ENCODE measurements around a stretch of chr11.

GRCh38 chr11:10692102-10693352 is 1.0 kb downstream of the IRAG1 start:
- PRO-cap: no peak
- RAMPAGE, long total RNA, 4 experiments: no peak in any of the 4 experiments

- PRO-cap: no peak
- RAMPAGE, long total RNA, 4 experiments: no peak in any of the 4 experiments
These were observed 12.4 kb downstream of the EIF4G2 start for GRCh38 chr11:10796060-10796947.

DNA sequence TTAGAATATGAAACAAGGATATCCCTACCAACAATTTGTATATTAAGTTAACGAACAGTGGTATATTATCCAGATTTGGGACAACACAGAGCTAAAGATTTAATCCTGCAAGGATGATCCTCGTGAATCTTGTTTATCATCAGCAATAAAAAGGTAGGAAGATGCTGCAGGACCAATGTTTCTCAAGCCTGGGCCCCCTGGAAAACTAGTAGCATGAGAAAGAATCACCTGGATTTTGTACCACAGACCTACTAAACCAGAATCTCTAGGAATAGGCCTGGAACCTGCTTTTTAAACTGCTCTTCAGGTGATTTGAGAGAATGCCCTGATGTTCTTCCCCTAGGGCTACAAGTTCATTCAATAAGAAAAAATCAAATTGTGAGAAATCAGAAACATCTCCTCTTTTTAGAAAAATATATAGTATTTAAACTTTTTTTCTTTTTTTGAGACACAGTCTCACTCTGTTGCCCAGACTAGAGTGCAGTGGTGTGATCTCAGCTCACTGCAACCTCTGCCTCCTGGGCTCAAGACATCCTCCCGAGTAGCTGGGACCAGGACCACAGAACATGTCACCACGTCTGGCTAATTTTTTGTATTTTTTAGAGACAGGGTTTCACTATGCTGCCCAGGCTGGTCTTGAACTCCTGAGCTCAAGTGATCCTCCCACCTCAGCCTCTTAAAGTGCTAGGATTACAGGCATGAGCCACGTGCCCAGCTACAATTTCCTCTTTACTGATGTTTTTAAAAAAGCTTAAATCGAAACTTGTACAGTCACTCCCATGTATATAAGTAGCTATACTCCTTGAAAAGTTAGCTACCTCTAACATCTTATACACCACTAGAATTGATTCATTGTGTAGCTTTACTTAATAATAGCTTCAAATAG is 10.5 kb downstream of the EIF4G2 start:
- PRO-cap: no peak
- RAMPAGE, long total RNA, 4 experiments: no peak in any of the 4 experiments

GRCh38 chr11:10809034-10810082 is 632 bp upstream of the EIF4G2 start:
- PRO-cap: bidirectional peak, plus-strand start at chr11:10809145, minus-strand start at chr11:10808923
- RAMPAGE, long total RNA, 4 experiments: no peak in any of the 4 experiments

DNA sequence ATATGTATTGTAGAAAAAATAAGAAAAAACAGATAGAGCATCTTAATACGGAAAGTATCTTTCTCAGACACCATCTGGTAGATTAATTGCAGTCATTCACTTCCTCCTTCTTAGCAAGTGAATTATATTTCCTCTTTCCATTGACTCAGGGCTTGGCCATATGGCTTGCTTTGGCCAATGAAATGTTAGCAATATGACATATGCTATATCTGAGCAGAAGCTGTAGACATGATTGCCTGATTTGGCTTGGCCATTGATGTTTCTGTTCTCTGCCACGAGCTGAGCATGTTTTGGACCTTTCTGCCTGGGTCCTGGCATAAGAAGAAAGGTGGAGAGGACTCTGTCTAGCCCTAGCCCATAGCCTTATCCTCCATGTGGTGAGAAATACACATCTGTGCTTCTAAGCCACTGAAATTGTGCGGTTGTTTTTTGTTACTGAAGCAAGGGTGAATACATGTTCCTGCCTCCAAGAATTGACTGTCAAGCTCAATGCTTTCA is 34.5 kb upstream of the ZBED5 start:
- PRO-cap: no peak
- RAMPAGE, long total RNA, 4 experiments: no peak in any of the 4 experiments

- PRO-cap: unidirectional peak, minus-strand start at chr11:11239914
- RAMPAGE, long total RNA, 4 experiments: no peak in any of the 4 experiments
These were observed 113.4 kb downstream of the CSNK2A3 start for GRCh38 chr11:11239624-11240147.

- PRO-cap: unidirectional peak, plus-strand start at chr11:11243512
- RAMPAGE, long total RNA, 4 experiments: no peak in any of the 4 experiments
These were observed 109.9 kb downstream of the CSNK2A3 start for GRCh38 chr11:11243012-11243637.

DNA sequence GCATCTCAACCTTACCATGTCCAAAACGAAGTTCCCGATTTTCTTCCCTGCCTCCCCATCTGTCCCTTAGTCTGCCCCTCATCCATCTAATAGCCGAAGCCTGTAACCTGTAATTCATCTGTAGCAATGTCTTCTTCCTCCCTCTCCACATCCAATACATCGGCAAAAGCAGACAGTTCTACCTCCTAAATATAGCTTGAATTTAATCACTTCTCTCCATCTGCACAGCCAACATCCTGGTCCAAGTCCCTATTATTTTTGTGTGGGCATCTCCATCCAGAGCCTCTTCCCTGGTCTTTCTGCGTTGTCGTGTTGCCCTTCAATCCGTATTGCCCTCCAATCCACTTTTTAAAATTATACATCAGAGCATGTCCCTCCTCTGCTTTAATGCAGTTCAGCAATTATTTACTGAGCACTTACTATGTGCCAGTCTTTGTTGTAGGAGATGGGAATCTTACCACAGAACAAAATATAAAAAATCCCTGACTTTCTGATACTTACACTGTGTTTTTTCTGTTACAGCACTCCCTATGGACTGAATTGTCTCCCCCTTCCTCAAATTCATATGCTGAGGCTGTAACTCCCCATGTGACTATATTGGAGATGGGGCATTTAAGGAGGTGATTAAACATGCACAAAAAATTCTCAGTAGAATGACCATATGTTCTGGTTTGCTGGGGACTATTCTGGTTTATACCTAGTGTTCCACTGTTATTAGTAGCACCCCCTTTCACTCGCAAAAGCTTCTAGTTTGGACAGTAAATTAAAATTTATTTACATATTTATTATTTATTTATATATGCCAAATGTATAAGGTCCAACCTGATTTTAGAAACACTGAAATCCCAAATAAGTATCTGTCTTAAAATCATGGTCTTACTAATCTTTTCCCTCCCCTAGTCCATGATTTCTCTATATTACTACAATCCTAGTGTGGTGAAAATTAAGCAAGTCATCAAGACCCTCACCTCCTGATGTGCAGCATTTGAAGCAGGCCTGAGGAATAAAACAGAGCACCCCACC is 2.0 kb upstream of the CSNK2A3 start:
- PRO-cap: no peak
- RAMPAGE, long total RNA, 4 experiments: no peak in any of the 4 experiments

GRCh38 chr11:11569923-11570309 is 51.9 kb downstream of the GALNT18 start:
- PRO-cap: no peak
- RAMPAGE, long total RNA, 4 experiments: no peak in any of the 4 experiments

GRCh38 chr11:11584131-11584756 is 37.6 kb downstream of the GALNT18 start:
- PRO-cap: bidirectional peak, plus-strand start at chr11:11584677, minus-strand start at chr11:11584557
- RAMPAGE, long total RNA, 4 experiments: no peak in any of the 4 experiments

DNA sequence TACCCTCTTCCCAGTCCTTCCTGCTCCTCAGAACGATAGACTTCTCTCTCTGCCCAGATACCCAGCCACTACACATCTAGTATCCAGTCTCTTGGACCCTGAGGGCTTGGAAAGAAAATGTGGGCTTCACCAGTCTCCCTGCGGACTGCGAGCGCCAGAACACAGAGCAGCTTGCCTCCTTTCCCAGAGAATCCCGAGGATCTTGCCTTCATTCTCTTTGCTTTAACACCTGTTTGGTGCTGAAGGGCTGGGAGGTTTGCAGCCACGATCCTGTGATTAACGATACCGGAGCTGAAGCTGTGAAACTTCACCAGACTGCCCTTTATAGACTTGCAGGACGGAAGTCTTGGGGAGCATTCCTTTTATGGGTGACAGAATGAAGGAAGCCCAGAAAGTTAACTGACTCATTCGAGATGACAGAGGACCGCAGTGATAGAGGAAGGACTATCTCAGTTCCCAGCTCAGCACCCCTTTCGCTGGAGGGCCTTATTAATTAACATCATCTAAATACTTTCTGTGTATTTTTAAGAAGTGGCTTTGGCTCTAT is 31.1 kb upstream of the USP47 start:
- PRO-cap: no peak
- RAMPAGE, long total RNA, 4 experiments: no peak in any of the 4 experiments

DNA sequence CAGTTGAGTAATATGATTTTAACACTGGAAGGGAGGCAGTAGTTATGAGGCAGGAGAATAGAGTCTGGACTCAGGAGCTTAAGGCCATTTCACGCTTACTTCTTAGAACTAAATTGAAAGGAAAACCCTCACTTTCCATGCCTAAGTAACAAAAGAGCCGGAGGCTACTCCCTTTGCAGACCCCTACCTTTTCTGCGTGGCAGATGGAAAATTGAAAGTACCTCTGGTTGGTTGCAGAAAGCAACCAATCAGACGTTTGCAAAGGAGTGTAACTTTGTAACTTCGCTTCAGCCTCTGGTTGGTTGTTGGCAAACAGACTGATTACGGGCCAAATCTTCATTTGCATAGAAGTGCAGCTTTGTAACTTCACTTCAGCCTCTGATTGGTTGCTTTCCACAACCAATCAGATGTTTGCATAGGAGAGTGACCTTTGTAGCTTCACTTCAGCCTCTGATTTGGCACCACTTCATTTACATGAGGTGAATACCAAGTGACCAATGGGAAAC is 15.8 kb downstream of the USP47 start:
- PRO-cap: no peak
- RAMPAGE, long total RNA, 4 experiments: no peak in any of the 4 experiments

- PRO-cap: no peak
- RAMPAGE, long total RNA, 4 experiments: no peak in any of the 4 experiments
These were observed 28.9 kb downstream of the MICAL2 start for GRCh38 chr11:12138899-12139982.

DNA sequence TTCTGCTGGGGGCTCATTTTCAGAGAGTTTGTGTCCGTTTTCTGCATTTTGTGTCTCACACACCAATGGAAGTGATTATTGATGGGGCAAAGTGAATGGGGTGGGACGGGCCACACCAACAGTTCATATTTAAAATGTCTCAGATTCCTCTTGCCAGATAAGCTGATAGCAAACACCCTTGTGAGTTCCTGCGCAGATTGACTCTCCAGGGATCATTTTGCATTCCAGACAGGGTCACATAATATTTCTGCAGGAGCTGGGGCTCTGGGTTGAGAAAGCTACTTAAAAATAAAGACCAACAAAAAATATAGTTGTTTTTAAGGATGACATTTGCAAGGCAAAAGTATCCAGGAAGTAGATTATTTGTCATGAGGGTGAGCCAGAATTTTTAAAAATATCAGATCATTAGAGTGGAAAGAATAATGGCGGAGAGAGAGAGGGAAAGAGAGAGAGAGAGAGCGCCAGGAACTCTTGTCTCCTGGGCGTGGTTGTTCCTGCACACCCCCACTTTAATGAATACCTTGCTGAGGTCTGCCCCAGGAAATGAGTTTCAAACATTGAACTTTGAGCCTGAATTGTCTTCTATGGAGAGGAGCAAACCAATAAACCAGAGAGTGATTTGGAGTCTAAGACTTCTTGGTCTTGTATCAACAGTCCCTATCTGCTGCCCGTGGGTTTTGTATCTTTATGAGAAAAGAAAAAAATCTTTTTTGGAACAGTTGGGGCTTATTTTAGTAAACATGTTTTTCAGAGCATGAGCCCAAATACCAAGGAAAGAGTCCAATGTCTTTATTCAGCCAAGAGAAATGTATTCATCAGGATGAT is 33.3 kb downstream of the MICAL2 start:
- PRO-cap: no peak
- RAMPAGE, long total RNA, 4 experiments: no peak in any of the 4 experiments

DNA sequence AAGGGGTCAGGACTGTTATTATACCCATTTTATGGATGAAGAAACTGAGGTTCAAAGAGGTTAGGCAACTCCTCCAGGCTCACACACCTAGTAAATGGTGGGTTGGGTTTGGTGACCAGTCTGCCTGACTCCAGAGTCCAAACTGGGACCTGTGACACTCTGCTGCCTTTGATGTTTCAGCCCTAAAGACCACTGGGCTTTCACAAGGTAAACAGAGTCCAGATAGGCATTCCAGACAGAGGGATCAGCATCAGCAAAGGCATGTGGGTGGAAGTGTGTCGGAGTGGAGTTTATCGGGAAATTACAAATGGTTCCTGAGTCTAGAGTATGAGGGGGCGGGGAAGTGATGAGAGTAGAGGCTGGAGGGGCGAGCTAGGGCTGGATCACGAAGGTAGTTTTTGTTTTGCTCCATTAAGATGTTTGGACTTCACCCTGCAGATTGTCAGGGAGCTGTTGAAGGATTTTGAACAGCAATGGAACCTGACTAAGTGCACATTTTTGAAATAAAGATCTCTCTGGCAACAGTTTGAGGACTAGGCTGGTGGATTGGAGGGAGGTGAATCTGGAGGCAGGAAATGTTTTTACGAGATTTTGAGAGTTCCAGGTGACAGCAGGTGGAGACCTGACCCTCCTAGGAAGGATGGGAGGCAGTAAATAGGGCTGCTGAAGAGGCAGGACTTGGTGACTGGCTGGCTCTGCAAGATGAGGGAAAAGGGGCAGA is 38.7 kb downstream of the MICAL2 start:
- PRO-cap: no peak
- RAMPAGE, long total RNA, 4 experiments: no peak in any of the 4 experiments

GRCh38 chr11:12162039-12162535 is 51.7 kb downstream of the MICAL2 start:
- PRO-cap: no peak
- RAMPAGE, long total RNA, 4 experiments: no peak in any of the 4 experiments

DNA sequence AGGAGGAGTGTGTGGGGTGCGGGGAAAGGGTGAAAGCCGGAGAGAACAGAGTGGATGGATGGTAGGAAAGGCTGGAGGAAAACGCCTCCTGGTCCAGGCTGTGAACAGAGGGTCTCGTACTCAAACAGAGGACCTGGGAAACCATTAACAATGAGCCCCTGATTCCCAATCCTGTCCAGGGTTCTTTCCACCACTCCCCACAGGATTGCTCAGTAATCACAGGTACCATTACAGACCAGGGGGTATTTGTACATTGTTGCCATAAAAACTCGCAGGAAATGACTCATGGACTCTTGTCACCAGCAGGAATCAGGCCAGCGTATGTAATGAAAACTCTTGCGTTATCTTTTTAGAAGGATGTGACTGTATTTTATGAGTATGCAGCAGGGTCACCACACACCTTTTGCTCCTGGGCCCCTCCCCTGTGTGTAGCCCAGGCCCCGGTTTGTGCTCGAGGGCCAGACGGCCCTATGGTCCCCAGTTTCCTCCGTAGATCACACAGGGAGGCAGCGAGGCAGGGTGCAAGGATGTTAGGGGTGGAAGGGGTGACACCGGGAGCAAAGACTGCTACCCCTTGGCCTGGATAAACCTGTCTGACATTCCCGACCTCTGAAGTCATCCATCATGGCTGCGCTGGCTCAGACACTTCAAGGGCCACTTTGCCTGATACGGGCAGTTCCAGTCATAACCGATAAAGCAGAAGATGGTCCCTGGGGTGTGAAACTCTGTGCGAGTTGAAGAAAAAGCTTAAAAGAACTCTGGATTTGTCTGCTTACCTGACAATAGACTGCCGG is 56.7 kb downstream of the MICAL2 start:
- PRO-cap: no peak
- RAMPAGE, long total RNA, 4 experiments: no peak in any of the 4 experiments

- PRO-cap: no peak
- RAMPAGE, long total RNA, 4 experiments: no peak in any of the 4 experiments
These were observed 90.6 kb downstream of the MICAL2 start for GRCh38 chr11:12200679-12201664.

- PRO-cap: no peak
- RAMPAGE, long total RNA, 4 experiments: no peak in any of the 4 experiments
These were observed 119.1 kb downstream of the MICAL2 start for GRCh38 chr11:12229423-12230013.

DNA sequence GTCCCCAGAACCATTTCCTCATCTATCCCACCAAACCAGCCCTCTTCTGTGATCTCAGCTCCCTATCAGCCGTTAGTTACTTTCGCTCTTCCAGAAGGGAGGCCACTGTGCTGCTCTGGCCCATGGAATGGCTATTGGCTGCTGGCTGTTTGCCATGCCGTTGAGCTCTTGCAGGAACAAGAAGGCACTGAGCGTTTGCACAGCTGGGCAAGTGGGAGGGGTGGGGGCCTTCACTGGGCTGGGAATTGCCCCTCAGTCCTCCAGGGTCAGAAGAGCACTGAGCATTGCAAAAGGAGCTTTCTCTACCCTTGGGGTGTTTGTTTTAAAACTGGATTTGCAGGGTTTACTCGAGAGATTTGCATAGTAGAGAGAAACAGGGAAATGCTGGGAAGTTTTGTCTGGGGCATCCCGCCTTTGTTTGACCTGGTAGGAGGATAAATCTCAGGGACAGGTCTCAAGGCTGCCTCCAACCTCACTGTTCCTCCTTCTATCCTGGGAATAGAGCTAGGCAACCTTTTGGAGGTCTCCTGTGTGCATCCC is 129.0 kb upstream of the PARVA start:
- PRO-cap: unidirectional peak, plus-strand start at position 435 of the sequence
- RAMPAGE, long total RNA, 4 experiments: no peak in any of the 4 experiments

Measured in esophagus squamous epithelium (tissue), 4 donors.